Keratinocyte (primary cell): ENCODE data around the genes SPIN1 and NXNL2.

DNA sequence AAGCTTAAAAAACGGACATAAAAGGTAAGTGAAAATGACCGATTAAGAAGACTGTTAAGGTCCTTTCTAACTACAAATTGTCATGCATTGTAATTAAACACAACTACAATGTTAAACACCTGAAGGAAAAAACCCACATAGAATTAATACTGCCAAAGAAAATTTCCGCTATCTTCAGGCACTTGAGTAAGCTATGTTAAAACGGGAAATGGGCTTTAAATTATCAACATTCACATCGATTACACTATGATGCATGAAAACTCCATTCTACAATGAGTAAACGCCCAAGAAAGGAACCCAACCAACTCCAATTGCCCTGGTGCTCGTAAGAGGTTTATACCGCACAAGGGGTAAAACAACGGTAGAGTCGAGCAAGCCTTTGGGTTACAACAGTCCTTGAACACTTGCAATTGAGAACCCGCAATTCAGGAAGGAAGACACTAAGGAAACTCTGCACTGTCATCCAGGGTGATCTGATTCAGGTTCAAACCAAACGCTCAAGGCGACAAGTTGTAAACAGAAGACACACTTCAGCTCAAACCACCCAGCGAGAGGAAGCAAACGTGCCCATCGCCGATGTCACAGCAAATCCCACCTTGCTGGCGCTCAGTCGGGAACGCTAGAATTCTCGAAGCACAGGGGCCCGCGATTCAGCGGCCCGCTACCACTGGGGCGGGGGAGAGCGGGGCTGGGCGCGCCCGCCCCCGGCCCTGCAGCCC, 917 bp downstream of the AGTPBP1 start:
CAGE:
- cytosol, long polyA minus RNA = no peak
- cytosol, long polyA plus RNA = no peak
- long polyA plus RNA = no peak
- nucleus, long polyA minus RNA = no peak
- nucleus, long polyA plus RNA = no peak

GRCh38 chr9:86023949-86024645, 75.3 kb downstream of the GOLM1 start:
CAGE:
- cytosol, long polyA minus RNA = no peak
- cytosol, long polyA plus RNA = no peak
- long polyA plus RNA = no peak
- nucleus, long polyA minus RNA = no peak
- nucleus, long polyA plus RNA = no peak

DNA sequence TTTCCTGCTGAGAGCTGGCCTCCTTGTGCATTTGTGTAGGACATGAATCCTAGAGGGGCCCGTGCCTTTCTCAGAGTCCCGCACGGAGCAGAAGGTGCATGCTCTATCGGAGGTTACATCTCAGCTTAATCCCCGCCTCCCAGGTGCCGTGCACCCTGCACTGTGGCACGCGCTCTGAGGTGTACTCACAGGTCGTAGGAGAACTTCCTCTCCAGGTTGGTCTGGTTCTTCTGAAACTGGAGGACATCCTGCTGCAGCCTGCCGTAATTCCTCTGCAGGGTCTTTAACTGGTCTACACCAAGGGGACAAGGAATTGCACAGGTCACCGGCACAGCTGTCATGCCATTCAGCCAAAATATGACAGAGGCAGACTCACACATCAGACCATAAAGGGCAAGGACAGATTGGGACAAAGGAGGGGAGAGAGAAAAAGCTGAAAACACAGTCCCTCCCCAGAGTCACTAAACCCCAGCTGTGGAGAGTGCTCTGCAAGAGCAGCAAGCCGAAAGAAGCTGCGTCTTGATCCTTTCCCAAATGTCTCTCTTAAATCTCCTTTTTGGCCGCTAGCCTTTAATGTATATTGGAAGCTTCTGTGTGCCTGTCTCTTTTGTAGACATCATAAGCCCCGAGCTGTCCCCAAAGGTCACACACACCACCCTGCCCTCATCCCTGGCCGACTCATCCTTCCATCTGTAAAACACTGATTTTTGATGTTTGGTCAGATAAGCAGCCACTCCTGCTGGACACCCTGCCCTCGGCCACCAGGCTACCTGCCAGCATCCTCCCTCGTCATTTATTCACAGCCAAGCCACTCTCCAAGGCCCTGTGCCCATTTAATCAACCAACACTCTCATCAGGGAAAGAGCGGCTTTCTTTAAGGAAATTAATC, 52.8 kb downstream of the GOLM1 start:
CAGE:
- cytosol, long polyA minus RNA = no peak
- cytosol, long polyA plus RNA = no peak
- long polyA plus RNA = no peak
- nucleus, long polyA minus RNA = no peak
- nucleus, long polyA plus RNA = no peak

DNA sequence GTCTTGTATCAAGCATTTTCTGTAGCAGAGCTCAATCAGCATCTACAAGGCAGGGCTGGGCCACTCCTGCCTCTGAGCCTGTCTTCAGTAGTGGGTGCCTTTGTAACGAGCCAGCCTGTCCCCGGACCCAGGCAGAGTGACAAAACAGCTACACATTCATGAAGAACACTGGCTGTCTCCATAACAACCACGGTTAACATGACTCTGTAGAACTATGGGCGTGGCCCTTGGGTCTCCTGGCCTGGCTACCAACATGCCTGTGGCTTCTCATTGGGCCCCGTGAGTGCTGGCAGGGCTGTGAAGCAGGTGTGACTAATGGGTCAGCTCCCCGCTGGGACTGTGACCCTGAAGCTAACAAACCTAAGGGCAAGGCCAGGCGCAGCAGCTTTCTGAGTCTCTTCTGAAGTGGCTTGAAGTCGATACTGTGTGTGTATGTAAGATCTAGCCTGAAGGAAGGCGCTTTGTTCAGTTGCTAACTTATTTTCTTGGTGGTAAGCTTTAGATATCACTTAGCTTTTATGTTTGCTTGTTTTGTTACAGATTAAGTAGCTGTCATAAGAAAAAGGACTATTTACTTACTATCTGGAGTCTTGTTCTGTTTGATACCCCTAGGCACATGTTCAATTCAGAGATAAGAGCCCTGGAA, 28.0 kb upstream of the GOLM1 start:
CAGE:
- cytosol, long polyA minus RNA = no peak
- cytosol, long polyA plus RNA = no peak
- long polyA plus RNA = no peak
- nucleus, long polyA minus RNA = no peak
- nucleus, long polyA plus RNA = no peak

DNA sequence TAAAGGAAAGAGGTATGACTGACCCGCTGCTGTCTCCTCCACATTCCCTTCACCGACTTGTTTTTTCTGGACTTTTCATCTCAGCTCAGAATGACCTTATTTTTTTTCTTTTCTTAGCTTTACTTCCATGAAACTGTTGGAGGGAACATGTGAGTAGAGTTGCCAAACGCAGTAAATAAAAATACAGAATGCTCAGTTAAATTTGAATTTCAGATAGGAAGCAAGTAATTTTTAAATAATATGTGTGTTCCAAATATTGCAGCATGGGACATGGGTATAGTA, 230.1 kb upstream of the TUT7 start:
CAGE:
- cytosol, long polyA minus RNA = no peak
- cytosol, long polyA plus RNA = no peak
- long polyA plus RNA = no peak
- nucleus, long polyA minus RNA = no peak
- nucleus, long polyA plus RNA = no peak

CAGE:
- cytosol, long polyA minus RNA = no peak
- cytosol, long polyA plus RNA = no peak
- long polyA plus RNA = no peak
- nucleus, long polyA minus RNA = no peak
- nucleus, long polyA plus RNA = no peak
Observed at GRCh38 chr9:86947799-86948253, 520 bp upstream of the GAS1 start.

DNA sequence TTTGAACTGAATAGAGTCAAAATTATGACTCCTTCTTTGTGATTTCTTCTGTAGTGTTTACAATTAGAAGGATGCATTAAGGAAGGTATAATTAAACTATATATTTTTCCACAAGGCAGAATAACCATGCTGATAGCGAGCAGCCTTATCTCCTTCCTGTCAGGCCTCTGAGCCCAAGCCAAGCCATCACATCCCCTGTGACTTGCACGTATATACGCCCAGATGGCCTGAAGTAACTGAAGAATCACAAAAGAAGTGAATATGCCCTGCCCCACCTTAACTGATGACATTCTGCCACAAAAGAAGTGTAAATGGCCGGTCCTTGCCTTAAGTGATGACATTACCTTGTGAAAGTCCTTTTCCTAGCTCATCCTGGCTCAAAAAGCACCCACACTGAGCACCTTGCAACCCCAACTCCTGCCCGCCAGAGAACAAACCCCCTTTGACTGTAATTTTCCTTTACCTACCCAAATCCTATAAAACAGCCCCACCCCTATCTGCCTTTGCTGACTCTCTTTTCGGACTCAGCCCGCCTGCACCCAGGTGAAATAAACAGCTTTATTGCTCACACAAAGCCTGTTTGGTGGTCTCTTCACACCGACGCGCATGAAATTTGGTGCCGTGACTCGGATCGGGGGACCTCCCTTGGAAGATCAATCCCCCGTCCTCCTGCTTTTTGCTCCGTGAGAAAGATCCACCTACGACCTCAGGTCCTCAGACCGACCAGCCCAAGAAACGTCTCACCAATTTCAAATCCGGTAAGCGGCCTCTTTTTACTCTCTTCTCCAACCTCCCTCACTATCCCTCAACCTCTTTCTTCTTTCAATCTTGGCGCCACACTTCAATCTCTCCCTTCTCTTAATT, 86.9 kb upstream of the DAPK1 start:
CAGE:
- cytosol, long polyA minus RNA = no peak
- cytosol, long polyA plus RNA = no peak
- long polyA plus RNA = no peak
- nucleus, long polyA minus RNA = no peak
- nucleus, long polyA plus RNA = no peak

DNA sequence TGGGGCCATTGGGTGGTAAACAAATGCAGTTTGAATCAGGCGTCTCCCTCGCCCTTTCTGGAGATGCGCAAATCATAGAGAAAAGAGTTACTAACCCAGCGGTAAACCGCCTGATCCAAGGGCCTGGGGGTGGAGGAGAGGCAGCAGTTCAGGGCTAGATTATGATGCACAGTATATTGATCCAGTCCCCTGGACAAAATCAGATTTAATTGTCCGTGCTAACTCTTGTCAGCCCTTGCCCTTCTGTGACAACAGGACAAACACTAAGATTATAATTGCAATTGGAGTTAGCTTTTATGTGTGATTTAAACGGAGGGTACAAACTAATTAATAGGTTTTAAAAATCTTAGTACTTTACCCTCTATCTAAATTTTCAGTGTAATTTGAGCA, 1.5 kb downstream of the DAPK1 start:
CAGE:
- cytosol, long polyA minus RNA = no peak
- cytosol, long polyA plus RNA = no peak
- long polyA plus RNA = no peak
- nucleus, long polyA minus RNA = no peak
- nucleus, long polyA plus RNA = no peak

GRCh38 chr9:87582015-87582510, 84.4 kb downstream of the DAPK1 start:
CAGE:
- cytosol, long polyA minus RNA = no peak
- cytosol, long polyA plus RNA = no peak
- long polyA plus RNA = no peak
- nucleus, long polyA minus RNA = no peak
- nucleus, long polyA plus RNA = no peak

DNA sequence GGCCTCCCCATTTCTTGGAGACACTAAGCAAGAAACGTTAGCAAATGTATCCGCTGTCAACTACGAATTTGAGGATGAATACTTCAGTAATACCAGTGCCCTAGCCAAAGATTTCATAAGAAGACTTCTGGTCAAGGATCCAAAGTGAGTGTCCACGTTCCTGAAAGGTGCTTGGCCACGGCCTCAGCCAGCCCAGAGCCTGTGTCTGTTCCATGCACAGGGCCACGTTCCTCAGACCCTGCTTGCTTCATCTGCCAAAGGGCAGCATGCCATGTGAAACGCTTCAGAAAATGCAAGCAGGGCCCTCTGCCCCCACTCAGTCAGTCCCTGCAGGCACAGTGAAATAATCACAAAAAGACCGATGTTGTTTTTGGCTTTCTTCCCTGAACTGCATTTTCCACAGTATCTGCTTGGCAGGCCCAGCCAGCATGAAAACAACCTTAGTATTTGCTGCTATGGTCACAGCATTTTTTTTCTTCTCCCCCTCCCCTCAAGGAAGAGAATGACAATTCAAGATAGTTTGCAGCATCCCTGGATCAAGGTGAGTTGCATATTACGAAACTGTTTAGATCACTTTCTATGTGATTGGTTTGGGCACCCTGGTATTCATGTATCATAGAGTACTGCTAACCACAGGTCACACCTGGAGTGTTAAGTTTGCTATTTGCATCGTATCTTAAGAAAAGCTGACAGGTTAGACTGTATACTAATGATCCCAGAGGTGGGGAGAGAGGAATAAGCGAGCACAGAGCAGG, 85.4 kb upstream of the CTSL start:
CAGE:
- cytosol, long polyA minus RNA = no peak
- cytosol, long polyA plus RNA = no peak
- long polyA plus RNA = no peak
- nucleus, long polyA minus RNA = no peak
- nucleus, long polyA plus RNA = no peak

DNA sequence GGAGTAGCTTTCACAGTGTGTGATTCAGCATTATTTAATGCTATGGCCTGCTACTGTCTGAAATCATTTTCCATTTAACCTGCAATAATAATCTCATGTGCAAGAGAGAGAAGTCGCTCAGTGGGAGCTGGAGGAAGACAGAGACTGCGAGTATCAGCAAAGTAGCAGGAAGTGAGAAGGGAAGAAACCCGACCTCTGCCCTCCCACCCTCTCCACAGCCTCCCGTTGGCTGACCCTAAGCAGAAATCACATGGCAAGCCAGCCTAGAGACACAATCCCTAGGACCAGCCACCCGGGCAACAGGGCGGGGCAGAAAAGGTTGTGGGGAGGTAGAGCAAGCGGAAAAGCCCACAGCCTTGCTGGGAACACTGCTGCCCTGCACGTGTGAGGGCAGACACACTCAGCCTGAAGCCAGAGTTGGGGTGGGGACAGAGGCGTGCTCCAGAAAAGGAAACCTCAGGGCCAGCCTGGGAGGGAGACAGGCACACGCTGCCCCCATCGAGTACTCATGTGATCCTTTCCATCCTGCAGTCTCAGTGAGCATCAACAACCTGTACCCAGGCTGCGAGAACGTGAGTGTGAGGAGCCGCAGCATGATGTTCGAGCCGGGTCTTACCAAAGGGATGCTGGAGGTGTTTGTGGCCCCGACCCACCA, 39.8 kb upstream of the CTSL start:
CAGE:
- cytosol, long polyA minus RNA = no peak
- cytosol, long polyA plus RNA = no peak
- long polyA plus RNA = no peak
- nucleus, long polyA minus RNA = no peak
- nucleus, long polyA plus RNA = no peak

CAGE:
- cytosol, long polyA minus RNA = no peak
- cytosol, long polyA plus RNA = no peak
- long polyA plus RNA = no peak
- nucleus, long polyA minus RNA = no peak
- nucleus, long polyA plus RNA = no peak
Observed at GRCh38 chr9:88075834-88076503, 62.3 kb downstream of the SPATA31C2 start.

DNA sequence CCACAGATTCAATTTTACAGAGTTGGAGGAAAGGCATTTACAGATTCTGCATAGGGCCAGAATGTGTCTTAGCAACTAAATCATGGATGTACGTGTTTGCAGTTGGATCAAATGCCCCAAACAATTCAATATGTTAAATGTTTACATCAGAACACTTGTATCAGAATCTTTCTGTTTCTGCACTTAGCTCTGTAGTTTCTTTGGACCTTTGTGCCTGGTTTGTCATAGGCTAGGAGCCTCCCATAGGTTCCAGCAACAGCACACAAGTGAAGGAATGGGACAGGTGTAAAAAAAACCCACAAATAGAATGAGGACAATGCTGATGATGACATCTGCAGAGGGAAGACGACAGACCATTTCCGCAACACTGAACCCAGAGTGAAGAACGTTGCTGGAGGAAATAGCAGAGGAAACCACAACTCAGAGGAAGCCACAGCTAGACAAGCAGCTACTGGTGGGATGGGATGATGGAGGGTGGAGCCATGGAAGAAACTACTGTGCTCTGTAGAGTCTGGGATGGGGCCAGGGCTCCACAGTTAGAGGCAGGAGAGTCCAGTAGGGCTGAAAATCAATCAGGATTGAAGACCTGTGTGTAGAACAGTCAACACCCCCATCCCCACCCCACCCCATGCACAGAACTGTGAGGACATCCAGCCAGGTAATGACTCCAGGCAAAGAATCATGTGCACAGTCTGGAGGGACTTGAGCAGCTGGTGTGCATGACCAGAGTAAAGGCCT, 65.4 kb upstream of the SPIN1 start:
CAGE:
- cytosol, long polyA minus RNA = no peak
- cytosol, long polyA plus RNA = no peak
- long polyA plus RNA = no peak
- nucleus, long polyA minus RNA = no peak
- nucleus, long polyA plus RNA = no peak

DNA sequence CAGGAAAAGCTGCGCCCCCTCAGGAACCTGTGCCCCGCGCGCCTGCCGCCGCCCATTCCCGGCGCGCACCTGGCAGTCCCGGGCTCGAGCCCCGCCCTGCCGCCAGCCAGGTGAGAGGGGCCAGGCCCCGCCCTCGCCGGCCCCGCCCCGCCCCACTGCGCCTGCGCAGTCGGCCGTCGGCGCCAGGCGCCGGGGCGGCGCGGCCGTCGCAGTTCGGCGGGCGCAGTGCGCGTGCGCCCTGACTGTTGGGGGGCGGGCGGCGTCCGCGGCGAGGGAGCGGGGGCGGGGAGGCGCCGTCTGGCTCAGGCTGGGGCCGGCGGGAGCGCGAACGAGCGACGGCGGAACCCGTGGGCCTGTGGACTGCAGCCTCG, at the start of gene SPIN1:
SPIN1 (plus strand) TSS at position 288 of the 371 bp plus-strand sequence.
CAGE:
- cytosol, long polyA minus RNA = start-site peak on the plus strand centred at position 273 of the sequence, 29 bp wide, 36 reads
- cytosol, long polyA plus RNA = start-site peak on the plus strand centred at position 273 of the sequence, 56 bp wide, 111 and 160 reads in 2 replicates
- long polyA plus RNA = start-site peak on the plus strand centred at position 292 of the sequence, 88 bp wide, 260 and 525 reads in 2 replicates
- nucleus, long polyA minus RNA = start-site peak on the plus strand centred at position 295 of the sequence, 21 bp wide, 25 reads
- nucleus, long polyA plus RNA = no peak

DNA sequence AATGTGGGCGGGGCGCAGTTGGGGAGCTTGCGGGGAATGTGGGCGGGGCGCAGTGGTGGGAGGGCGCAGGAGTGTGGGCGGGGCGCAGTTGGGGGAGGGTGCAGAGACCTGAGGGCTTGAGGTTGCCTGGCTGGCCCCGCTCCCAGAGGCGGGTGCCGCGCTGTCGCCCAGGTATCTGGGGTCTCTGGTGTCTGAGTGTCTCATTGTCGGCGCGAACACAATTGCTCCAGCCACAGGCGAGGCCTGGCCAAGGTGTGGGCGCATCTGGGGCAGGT, at the start of gene NXNL2:
NXNL2 (plus strand) TSS at position 145 of the 275 bp plus-strand sequence.
CAGE:
- cytosol, long polyA minus RNA = no peak
- cytosol, long polyA plus RNA = no peak
- long polyA plus RNA = no peak
- nucleus, long polyA minus RNA = no peak
- nucleus, long polyA plus RNA = no peak

DNA sequence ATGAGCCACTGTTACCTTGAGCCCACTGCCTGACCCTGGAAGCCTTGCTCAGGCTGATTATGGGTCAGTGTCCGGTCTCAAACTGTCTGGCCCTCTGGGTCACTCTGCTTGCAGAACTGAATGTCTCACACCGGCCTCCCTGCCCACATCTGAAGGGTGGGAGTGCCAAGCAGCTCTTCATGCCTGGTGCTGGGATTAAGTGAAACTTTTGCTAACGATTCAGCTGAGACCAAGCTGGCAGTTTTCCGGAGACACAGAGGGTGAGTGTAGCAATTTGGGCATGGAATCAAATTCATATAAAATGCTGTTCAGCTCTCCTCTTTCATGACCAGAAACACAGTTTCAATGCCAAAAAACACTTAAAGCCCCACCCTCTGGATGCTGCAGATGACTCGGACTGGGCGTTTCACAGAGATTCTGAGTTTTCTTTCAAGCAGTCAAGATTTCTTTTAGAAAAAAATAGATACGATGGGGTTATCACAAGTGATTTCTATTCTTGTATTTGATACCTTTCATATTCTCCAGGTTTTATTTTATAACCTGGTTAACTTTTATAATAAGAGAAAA, 207.5 kb downstream of the NXNL2 start:
CAGE:
- cytosol, long polyA minus RNA = no peak
- cytosol, long polyA plus RNA = no peak
- long polyA plus RNA = no peak
- nucleus, long polyA minus RNA = no peak
- nucleus, long polyA plus RNA = no peak

DNA sequence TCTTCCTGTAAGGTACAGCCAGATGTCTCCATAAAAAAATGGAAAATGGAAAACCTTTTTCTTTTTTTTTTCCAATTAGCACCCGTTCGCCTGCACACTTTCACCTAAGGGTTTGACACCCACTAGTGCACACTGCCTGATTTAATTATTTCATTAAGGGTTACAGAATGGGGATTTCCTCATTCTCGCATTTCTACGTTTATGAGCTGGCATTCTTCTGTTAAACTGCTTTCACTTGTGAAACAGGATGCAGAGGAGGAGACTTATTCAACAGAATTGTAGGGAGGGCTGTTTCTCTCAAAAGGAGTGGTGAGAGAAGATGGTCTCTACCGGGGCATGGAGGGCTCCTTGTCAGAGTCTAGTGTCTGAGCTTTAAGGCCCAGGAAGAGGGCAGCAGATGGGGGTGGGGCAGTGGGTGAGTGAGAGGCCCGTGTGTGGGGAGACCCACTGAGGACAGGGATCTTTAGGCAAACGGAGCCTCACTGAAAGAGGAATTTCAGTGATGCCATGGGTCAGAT, 2.1 kb upstream of the S1PR3 start:
CAGE:
- cytosol, long polyA minus RNA = no peak
- cytosol, long polyA plus RNA = no peak
- long polyA plus RNA = no peak
- nucleus, long polyA minus RNA = no peak
- nucleus, long polyA plus RNA = no peak

DNA sequence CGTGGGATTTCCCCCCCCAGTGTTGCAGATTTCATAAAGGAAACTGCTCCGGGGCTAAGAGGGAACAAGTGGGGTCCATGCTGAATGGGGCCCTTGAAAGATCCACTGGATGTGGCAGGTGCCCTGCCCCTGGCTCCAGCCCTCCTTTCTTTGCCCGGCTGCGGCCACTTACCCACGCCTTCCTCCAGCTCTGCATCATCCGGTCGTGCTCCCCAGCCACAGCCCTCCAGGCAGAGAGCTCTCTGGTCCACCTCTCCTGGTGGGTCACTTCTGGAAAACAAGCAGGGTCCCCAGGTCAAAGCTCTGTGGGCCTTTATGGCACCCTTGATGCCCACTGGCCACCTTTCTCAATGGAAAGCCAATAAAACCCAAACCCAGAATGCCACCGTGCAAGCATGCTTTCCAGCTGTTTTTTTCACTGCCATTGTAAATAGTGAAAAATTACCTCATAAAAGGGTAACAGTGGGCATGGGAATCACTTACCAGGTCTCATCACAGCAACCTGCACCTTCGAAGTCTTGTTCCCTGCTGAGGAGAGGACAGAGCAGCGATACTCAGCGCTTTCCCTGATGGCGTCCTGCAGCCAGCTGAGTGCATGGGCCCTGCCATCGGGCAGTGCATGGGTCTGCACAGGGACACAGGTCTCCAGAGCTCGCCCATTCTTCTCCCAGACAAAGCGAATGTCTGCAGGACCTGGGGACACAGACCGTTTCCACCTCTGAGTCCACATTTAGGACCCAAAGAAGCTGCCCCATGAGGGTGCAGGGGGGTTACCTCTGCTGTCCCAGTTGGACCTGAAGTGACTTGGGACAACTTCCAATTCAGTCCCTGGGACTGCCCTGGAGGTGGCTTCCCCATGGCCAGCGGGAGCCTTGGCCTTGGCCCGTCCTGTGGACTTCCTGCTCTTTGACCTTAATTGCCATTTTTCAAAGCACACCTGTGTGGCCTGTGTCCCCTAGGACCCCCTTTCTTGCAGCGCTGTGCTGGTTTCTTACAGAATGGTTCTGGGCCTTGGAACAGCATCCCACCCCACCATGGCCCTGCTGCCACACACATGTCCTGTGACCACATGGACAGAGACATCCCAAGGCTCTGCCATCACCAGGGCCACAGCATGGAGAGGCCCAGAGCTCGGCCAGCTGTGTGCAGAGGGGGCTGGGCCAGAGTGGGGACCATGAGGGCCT, 45.4 kb downstream of the SECISBP2 start:
CAGE:
- cytosol, long polyA minus RNA = no peak
- cytosol, long polyA plus RNA = no peak
- long polyA plus RNA = no peak
- nucleus, long polyA minus RNA = no peak
- nucleus, long polyA plus RNA = no peak

CAGE:
- cytosol, long polyA minus RNA = no peak
- cytosol, long polyA plus RNA = no peak
- long polyA plus RNA = no peak
- nucleus, long polyA minus RNA = no peak
- nucleus, long polyA plus RNA = no peak
Observed at GRCh38 chr9:89387338-89387961, 69.2 kb downstream of the SECISBP2 start.

DNA sequence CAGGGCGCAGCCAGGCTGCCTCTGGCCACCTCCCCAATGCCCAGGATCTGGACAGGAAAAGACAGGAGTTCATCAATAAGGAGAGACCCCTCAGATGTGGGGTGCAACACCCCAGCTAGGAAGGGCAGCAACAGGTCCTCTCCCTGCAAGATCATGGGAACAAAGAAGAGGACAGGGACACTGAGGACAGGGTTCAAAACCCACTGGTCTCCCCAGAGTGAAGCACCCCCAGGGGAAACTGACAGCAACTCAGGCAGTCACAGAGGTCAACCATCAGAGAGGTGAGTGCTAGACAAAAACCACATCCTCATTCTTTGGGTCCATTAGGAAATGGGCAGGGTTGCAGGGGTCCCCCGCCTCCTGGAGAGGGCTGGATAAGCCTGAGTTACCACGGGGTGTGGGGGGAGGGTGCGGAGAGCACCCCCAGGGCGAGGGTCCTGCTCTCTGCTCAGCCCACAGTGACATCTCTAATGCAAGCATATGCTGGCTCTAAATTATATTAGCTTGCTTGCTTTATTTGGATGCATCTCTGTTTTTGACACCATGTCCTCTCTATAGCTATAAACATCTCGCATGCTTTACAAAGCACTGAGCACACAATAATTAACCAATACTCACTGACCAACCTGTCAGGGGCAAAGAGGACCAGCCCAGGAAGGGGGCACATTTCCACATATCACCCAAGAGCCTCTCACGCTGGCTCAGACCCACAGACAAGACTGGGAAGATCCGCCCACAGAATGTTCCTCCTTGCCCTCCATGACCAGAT, 33.3 kb downstream of the SEMA4D start:
CAGE:
- cytosol, long polyA minus RNA = no peak
- cytosol, long polyA plus RNA = no peak
- long polyA plus RNA = no peak
- nucleus, long polyA minus RNA = no peak
- nucleus, long polyA plus RNA = no peak